Hematopoietic multipotent progenitor cell (in vitro differentiated cells): ENCODE results near the gene FGD2.

GRCh38 chr6:36786039-36786533 is 53.2 kb downstream of the CPNE5 start:
- CAGE, long polyA plus RNA, result no peak

DNA sequence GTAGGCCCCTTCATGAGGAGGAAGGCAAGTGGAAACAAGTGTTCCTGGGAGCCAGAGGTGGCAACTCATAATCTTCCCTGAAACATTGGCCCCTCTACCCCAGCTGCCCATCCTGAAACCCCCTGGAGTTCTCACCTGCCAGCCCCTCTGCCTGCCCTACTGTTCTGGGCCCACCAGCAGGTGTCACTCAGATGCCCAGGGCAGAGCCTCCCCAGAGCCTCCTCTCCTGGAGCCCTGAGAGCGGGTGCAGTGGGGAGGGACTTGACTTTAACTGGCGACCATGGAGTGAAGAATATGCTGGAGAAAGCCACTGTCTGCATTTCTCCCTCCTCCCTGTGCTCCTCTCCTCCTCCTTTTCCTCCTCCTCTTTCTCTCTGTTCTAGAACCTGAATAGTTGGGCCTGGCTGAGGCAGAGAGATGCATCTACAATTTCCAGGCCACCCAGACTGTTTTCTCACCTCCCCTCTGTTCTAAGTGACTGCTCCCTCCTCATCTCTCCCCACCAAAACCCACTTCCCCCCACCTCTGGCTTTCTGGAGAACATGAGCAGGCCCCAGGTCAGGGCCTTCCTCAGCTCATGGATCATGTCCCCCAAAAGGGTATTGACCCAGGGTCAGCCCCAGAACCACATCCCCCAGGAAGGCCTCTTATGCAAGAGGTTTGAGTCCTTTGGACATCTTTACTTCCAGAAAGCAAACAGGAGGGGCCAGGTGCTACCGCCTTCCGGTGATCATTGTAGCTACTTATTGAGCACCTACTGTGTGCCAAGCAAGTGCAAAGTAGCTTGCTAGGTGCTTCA is 2.7 kb downstream of the CPNE5 start:
- CAGE, long polyA plus RNA, result no peak

- CAGE, long polyA plus RNA, result no peak
Observed at GRCh38 chr6:36840875-36841477, 1.7 kb upstream of the CPNE5 start.

DNA sequence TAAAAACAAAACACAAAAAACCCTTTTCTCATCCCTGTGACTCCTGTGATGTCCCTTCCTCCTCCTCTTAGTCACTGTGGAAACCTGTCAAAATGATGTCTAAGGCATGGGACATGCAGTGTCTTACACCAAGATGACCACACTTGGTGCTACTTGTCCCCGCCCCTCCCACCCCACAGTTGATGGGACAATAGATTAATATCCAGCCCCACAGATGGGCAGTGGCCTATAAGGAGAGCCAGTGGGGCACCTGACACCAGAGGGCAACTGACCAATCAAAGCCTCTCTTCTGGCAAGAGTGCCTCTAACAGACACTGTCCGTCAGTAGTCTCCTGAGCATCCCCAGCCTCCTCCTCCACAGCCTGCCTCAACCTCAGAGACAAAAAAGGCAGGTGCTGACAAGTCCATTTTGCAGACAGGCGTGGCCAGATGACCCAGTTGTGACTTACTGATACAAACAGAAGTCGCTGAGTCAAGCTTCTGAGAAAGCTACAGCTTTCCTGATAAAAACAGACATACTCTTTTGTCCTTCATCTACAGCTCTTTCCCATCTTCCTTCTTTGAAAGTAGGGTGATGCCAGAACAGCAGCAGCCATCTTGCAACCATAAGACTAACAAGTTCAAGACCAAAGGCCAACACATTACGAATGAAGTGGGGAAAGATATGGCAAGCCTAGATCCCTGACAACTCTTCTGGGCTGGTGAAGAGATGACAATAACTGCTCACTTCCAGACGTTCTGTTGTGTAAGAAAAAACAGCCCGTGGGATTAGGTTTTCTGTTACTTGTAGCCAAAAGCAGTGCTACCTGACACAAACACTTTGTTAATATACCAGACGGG is 12.4 kb downstream of the PPIL1 start:
- CAGE, long polyA plus RNA, result no peak

GRCh38 chr6:36871682-36872020 is 3.0 kb downstream of the PPIL1 start:
- CAGE, long polyA plus RNA, result no peak

DNA sequence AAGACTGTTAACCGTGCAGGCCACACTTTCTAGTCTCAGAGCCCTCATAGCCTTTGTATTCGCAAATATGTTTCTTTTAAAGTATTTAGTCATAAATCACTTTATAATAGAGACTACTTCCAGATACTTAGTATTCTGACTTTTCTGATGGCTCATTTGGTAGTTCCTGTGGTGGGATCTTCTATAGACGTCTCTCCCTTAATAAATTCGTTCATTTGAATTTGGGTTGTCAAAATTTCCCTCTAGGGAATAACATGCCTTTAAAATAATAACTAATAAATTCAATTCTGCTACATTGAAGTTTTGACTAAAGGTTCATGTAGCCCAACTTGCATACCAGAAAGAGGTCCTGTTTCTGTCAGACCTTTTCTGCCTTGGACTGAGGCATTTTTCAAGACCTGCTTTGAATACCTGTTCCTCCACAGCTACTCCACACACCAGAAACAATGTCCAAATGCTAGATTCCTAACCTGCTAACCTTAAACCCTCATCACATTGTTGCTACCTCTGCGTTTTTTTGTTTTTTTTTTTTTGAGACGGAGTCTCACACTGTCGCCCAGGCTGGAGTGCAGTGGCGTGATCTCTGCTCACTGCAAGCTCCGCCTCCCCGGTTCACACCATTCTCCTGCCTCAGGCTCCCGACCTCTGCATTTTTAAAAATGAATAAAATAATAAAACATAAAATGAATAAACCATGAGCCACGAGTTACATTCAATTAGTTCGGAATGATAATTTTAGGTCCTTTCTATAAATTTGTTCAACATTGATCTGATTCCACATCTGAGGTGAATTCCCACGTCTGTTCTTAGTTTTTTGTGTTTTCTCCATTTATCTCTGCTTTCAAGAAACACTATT is 1.1 kb downstream of the C6orf89 start:
- CAGE, long polyA plus RNA, result no peak

DNA sequence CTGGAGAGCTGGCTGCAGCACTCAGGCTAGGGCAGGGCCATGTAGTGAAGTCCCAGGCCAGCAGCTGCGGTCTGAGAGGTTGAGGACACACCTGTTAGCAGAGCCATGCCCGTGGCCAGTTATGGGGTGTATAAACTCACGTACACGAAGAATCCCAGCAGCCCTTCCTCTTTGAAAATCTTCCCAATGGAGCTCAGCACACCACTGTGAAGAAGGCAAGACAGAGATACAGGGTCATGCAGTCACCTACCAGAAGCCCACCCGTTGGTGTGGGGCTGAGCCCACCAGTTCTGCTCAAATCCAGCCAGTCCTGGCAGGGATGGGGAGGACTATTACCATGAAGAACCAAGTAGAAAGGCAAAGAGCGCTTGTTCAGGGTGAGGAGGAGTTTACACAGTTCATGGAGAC is 10.5 kb downstream of the MTCH1 start:
- CAGE, long polyA plus RNA, result no peak

- CAGE, long polyA plus RNA, result no peak
Observed at GRCh38 chr6:36985087-36985319, 993 bp downstream of the MTCH1 start.

DNA sequence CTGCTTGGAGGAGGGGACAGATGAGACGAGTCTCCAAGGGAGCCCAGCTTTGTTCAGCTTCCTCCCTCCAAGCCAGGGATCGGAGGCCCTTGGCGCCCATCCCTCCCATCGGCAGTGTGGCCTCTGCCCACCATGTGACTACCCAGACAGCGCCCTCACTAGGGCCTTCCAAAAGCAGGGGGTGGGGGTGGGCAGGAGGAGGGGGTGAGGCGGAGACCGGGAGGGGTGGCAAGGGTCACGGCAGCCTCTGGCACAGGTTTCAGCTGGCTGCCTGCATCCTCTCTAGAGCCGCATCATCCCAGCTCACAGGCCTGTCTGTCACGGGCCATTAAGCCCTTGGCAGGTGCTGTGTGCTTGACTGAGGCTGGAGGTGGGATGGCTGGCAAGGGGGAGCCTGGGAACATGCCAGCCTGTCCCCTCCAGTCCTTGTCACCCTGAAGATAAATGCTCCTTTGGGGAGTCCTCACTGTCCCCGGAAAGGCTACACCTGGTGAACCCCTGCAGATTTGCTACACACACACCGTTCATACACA is 6.3 kb upstream of the FGD2 start:
- CAGE, long polyA plus RNA, result no peak

DNA sequence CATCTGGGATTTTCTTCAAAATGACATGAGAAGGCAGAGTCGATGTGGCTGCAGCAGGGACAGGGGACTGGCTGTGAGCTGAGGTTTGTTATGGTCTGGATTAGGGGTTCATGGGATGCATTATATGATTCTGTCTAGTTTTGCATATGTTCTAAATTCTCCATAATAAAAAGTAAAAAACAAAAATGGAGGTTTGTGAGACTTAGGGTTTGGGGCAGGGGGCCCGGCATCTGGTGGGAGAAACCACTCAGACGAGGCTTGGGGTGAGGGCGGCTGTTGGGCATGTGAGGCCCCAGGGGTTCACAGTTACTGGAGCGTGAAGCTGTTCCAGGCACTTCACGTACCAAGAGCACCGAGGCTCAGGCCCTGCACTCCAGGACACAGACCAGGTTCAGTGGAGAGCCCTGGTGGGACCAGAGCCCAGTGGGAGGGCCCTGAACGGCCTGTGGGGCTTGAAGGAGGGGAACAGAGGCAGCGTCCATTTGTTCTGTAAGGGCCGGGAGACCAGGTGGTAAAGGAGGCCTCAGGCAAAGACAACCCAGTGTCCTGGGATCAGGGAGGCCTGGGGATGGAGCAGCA is 1.5 kb upstream of the FGD2 start:
- CAGE, long polyA plus RNA, result no peak

DNA sequence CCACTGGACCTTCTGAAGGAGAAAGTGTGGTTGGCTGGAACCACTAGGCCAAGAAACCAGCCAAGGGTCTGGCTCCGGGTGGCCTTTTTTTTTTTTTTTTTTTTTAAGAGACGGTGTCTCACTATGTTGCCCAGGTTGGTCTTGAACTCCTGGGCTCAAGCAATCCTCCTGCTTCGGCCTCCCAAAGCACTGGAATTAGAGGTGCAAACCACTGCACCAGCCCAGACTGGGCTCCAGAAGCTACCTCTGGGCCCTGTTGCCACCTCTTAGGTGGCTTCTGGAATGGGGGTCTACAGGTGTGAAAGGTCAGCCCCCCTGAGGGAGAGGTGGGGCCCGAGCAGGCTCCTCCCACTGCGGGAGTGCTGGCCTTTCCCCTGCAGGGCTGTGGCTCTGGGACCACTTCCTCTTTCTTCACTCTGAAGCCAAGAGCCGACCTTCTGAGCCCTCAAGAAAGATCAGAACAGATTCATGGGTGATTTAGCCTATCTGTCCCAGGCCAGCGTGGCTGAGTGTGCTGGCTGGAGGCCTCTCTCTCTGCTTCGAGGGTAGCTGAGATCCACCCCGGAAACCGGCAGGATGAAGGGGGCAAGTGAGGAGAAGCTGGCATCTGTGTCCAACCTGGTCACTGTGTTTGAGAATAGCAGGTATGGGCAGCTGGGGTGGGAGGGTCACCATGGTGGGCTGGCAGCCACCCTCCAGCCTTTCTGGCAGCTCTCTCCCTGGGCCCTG is at the start of gene FGD2:
Gene FGD2, plus strand, starts transcription at position 414 of the 729 bp plus-strand sequence.
- CAGE, long polyA plus RNA, result start-site peak on the plus strand centred at position 434 of the sequence, 40 bp wide, 37 reads

- CAGE, long polyA plus RNA, result no peak
Observed at GRCh38 chr6:37007399-37008057, 2.1 kb downstream of the FGD2 start.

DNA sequence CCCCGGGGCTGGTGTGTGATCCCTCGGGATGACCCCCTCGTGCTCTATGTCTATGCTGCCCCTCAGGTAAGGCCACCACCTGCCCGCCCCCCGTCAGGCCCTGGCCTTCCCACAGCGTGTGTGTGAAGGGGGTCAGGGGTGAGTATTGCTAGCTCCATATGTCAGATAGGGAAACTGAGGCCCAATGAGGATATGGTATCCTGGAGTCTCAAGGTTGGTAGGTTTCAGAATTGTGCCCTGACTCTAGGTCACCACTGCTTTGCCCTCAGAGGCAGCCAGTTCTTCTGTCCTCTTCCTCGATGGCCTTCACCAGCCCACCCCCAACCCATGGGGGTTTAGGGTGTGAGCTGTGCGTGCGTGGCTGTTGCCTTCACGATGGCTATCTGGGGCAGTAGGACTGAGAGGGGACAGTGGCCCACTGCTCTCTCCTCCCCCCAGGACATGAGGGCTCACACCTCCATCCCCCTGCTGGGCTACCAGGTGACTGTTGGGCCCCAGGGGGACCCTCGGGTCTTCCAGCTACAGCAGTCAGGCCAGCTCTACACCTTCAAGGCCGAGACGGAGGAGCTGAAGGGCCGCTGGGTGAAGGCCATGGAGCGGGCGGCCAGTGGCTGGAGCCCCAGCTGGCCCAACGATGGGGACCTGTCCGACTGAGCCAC is 22.2 kb downstream of the FGD2 start:
- CAGE, long polyA plus RNA, result no peak

DNA sequence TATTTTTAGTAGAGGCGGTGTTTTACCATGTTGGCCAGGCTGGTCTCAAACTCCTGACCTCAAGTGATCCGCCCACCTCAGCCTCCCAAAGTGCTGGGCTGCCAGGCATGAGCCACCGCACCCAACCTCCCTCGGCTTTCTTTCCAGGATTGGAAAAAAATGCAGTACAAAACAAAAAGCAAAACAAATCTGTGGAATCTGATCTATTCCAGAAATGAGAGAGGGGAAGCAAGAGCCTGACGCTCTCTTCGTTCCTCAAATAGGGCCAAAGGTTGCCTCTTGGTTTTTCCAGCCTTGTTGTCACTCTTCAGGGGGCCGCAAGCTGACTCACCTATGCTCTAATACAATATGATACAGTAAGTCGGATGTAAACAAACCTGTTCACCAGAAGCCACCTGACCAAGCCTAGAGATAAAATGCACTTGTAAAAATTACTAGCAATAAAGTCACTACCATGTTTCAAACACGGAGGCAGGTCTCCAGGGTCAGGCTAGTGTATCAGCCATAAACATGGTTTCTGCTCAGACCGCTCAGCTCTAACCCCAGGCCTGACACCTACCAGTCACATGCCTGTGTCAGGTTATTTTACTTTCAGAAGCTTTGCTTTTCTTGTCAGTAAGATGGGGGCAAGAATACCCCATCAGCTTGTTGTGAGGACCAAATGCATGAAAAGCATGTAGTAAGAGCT is 65.4 kb upstream of the PIM1 start:
- CAGE, long polyA plus RNA, result no peak

GRCh38 chr6:37141059-37142277 is 28.5 kb upstream of the PIM1 start:
- CAGE, long polyA plus RNA, result no peak

- CAGE, long polyA plus RNA, result start-site peak on the plus strand at chr6:37175114-37175229, 183 reads
Observed at GRCh38 chr6:37174288-37175590, 4.8 kb downstream of the PIM1 start.

DNA sequence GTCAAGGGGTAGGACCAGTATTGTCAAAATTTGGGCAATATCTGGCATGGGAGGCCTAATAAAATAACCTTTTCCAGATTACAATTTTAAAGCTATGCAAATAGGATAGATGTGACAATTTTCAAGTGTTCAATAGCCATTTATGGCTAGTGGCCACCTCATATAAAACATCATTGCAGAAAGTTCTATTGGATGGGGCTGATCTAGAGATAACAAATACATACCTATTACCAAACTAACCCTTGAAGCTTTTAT is 5.6 kb downstream of the PIM1 start:
- CAGE, long polyA plus RNA, result no peak

- CAGE, long polyA plus RNA, result no peak
Observed at GRCh38 chr6:37209442-37210061, 39.6 kb downstream of the PIM1 start.

DNA sequence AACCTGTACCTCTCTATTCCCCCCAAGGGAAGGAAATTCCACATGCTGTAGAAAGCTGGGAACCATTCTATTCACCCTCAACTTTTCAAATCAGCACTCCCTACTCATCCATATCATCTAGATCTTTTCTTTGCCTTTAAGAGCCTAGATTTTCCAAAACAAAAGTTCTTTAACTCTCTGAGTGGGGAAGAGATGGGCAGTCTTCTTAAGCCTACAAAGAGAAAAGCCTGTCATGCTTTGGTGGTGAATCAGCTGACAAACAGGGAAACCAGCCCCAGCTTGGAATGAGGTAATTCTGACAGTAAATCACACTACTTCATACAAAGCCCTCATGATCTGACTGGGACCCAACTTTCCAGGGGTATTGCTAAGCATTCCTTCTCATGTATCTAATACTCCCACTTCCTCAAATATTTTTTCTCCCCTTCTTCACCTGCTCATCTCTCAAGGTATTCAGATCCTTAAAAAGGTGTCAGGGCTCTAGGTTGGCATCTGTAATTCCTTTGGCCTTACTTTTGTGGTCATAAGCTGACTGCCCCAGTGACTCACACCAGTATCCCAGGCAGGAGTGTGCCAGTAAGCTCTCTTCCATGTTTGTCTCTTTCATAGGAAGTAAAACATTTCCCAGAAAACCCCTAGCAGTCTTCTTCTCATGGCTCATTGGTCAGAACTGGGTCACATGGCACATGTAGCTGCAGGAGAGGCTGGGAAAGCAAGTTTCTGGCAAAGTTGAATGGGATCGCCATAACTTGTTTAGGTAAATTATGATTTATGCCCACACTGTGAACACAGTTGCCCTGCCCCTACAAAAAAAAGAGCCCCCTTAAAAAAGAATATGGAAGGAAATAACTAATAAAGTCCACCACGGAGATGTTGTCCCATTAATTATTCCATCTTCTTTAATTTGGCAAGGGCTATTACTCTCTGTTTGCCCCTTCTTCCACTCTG is 15.0 kb upstream of the TBC1D22B start:
- CAGE, long polyA plus RNA, result no peak

DNA sequence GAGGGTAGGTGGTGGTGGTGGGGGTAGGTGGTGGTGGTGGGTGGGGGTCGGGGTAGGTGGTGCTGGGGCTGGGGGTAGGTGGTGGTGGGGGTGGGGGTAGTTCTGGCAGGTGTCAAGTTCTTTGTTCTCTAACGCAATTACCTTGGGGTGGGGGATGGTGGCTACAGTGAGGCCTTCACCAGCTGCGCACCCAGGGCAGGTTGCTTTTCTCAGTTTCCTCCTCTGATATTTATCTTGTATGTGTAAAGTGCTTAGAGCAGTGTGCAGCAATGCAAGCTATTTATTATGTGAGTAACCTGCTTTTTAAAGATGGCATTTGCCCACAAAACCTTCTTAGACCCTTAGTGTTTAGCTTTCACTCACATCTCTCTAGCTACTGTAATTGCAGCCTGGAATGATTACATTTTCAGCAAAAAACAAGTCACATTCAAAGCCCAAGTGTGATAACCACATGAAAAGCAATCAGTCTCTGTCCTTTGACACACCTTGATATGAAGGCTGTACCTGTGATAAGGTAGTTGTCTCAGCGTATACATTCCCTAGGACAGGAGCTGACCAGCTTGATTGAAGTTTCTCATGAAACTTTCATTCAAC is 8.3 kb upstream of the CCDC167 start:
- CAGE, long polyA plus RNA, result no peak